BE2C (cell line): Measurements from ENCODE around the genes HPF1 and SAP30.

DNA sequence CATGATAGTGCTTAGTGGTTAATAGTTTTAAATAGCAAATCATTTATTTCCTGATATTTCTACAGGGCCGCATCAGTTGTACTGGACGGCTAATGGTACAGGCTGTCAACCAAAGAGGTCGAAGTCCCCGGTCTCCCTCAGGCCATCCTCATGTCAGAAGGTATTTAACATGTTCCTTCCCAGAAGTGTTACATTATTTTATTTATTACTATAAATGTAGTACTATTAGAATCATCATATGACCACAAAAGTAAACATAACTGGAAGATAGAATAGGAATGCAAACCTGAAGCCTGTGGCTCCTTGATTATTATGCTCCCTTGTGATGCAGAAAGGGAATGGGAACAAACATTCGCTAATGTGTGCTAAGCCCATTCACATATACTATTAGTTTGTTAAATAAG, 96.2 kb downstream of the CBR4 start:
- RRBS: no CpG with 5 or more reads among the region's 5 CpGs

DNA sequence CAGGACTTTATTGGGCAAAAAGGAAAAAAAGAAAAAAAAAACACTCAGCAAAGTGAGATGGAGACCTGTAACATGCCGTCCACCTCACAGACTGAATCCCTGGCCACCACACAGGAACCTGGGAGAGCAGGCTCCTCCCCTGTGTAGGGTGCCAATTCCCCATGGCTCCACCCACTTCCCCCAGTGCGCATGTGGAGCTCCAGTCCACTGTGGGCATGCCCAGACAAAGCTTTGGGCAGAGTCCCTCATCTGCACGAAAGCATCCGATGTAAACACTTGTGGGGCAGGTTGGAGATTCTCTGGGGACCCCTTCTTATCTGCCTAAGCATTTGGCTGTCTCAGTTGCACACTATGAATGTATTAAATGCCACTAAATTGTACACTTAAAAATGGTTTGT, 23.7 kb upstream of the CBR4 start:
- RRBS: no CpG with 5 or more reads among the region's 4 CpGs

DNA sequence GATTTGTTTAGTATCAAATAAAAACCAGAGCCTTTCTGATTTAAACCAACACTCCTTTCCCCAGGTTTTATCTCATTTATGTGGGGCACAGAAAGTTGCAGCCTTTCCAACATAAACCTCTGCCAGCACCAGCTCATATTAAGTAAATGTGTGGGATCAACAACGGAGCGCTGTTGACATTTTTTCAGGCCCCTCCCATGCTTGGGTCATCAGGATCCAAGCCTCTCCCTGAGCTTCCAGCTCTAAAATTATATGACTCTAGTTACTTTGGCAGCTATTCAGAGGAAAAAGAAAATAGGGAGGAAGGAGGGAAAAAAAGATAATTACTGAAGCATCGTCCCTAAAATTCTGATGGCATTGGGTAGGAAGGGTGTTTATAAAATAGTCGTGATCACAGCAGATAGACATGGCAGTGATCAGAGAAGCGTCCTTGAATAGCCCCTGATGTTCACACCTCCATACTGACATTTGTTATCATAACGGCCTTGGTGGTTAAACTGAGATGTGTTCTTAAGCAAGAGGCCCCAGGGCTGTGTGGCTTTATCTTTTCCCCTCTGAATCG, 52.5 kb upstream of the CBR4 start:
- RRBS: no CpG with 5 or more reads among the region's 7 CpGs

DNA sequence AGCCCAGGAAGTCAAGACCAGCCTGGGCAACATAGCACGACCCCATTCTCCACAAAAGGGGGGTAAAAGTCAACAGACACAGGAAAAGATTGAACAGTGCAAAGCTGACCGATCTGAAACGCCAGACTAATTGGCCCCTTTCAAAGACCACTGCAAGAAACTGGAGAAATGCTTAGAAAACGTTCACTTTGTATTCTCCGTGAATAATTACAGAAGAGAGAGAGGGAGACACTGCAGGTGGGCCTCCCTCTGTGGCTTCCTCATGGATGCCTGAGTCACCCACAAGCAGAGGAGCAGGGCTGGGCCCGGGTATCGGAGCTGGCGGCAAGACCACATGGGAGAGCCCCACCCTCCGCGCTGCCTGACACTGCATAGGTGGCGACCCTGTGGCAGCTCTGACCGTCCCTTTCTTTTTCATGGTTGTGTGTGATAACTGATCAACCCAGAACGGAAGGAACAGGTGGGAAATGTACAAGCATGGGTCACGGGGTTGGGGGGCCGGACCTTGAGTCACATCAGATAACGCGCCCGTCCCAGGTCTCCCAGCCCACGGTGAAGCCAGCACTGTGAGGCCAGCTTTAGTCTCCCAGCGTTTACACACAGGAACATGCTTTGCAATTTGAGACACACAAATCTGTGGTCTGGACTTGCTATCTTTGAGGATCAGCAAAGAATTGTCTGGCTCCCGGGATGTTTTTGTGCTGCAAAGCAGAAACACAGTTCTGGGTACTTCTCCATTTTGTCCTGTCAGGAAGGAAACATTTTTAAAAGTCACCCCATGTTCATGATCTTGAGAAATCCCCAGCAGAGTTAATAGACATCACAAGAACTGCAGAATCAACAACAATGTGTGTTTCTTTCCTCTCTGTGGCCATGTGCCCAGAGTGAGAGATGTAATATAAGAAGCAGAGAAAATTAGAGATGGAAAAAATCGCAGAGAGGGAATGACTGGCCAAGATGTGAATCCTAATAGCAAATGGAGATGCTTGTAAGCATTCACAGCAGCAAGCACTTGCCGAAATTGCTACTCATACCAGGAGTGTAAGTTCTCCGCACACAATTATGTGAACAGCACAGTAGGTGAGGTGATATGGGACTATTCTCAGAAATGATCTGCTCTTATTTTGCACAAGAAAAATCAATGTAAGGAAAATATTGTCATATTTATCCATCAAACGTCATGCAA, 70.1 kb upstream of the CBR4 start:
- RRBS: no CpG with 5 or more reads among the region's 25 CpGs

GRCh38 chr4:169096192-169096892, 86.3 kb upstream of the CBR4 start:
- RRBS: no CpG with 5 or more reads among the region's 6 CpGs

- RRBS: no CpG with 5 or more reads among the region's 8 CpGs
These were observed 126.0 kb upstream of the CBR4 start for GRCh38 chr4:169135909-169136590.

GRCh38 chr4:169238052-169238792, 32.5 kb downstream of the SH3RF1 start:
- RRBS: no CpG with 5 or more reads among the region's 3 CpGs

DNA sequence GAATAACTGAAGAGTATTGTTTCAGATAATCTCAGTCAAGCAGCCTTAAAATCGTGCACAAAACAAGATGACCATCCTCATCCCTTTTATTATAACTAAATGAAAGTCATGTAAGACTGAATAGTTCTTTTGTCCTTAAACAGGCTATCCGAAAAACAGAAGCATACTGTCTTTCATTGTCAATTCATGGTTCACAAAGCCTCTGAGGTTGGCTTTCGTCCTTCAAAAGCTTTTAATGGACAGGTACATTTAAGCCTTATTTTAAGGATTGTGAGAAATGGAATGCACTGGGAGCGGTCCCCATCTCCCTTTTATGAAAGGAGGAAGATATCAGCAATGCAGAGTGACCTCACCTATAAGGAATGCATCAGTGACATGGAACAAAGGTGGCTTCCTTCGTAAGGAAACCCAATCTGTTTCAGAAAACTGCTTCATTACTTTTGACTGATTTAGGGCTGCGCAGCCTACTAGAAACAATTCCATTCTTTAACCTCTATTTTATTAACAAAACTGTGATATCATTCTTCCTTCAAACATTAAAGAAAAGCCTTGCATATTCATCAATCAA, 19.3 kb downstream of the SH3RF1 start:
- RRBS: no CpG with 5 or more reads among the region's 6 CpGs

- RRBS: no CpG with 5 or more reads among the region's 8 CpGs
These were observed 81.1 kb upstream of the SH3RF1 start for GRCh38 chr4:169351805-169352255.

- RRBS: no CpG with 5 or more reads among the region's 5 CpGs
These were observed 1.4 kb downstream of the NEK1 start for GRCh38 chr4:169611016-169611382.

- RRBS: no CpG with 5 or more reads among the region's 2 CpGs
These were observed 2.0 kb upstream of the CLCN3 start for GRCh38 chr4:169618408-169618709.

- RRBS: no CpG with 5 or more reads among the region's 17 CpGs
These were observed 39.8 kb downstream of the CLCN3 start for GRCh38 chr4:169659763-169660999.

- RRBS: under 1% methylated on average over 11 of the region's 51 CpGs
These were observed at the start of gene HPF1 for GRCh38 chr4:169757399-169758181. HPF1 (minus strand) TSS chr4:169757944.

DNA sequence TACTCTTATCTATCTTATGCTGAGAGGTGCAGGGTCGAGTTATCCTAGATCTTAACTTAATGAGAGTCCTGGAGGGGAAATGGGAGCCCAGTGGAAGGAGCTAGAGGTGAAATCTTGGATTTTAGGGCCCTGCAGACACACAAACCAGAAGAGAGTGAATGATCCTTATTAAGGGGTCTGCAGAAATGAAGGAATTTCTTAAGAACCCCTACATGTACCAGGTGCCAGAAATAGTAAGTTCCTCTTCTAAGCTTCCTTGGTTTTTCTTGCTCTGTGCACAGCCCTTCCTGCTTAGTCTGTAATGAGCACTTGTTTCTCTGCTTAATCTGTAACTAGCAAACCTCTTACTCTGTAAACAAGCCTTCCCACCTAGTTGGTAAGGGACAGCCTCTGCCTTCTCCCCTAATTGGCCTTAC, 136.3 kb upstream of the AADAT start:
- RRBS: no CpG with 5 or more reads among the region's 1 CpG

- RRBS: no CpG with 5 or more reads among the region's 11 CpGs
These were observed 837.5 kb upstream of the AADAT start for GRCh38 chr4:170927307-170927620.

GRCh38 chr4:172599859-172600356, 568.7 kb upstream of the GALNT7 start:
- RRBS: no CpG with 5 or more reads among the region's 3 CpGs

GRCh38 chr4:172962513-172963162, 206.0 kb upstream of the GALNT7 start:
- RRBS: no CpG with 5 or more reads among the region's 9 CpGs

DNA sequence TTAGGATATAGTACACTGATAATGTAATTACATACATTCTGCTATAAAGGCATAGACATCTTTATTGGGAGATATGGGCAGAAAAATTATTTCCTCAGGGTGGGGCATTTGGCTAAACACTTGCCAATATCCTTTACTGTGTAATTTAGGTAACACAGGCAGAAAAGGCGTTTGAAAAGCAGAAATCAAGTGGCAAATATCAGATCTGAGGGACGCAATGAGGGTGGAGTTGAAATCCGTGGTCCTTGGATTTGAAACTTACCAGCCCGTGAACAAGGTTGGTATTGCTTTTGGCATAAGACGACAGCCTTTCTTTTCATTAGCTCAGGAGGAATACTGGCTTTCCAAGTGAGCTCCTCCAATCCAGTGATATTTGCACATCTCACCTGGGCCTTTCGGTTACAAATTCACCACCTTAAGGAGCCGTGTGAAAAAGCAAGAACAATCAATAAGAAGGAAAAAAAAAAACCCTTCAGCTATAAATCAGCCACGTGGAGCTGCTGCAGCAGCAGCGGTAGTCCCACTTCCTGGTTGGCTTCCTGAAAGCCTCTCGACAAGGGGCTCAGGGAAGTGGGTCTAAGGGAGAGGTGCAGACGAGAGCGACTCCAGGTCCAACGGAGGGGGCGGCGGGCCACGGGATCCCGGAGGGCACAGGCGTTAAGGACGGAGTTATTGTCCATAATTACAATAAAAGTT, 763 bp upstream of the GALNT7 start:
- RRBS: under 1% methylated on average over 3 of the region's 19 CpGs

DNA sequence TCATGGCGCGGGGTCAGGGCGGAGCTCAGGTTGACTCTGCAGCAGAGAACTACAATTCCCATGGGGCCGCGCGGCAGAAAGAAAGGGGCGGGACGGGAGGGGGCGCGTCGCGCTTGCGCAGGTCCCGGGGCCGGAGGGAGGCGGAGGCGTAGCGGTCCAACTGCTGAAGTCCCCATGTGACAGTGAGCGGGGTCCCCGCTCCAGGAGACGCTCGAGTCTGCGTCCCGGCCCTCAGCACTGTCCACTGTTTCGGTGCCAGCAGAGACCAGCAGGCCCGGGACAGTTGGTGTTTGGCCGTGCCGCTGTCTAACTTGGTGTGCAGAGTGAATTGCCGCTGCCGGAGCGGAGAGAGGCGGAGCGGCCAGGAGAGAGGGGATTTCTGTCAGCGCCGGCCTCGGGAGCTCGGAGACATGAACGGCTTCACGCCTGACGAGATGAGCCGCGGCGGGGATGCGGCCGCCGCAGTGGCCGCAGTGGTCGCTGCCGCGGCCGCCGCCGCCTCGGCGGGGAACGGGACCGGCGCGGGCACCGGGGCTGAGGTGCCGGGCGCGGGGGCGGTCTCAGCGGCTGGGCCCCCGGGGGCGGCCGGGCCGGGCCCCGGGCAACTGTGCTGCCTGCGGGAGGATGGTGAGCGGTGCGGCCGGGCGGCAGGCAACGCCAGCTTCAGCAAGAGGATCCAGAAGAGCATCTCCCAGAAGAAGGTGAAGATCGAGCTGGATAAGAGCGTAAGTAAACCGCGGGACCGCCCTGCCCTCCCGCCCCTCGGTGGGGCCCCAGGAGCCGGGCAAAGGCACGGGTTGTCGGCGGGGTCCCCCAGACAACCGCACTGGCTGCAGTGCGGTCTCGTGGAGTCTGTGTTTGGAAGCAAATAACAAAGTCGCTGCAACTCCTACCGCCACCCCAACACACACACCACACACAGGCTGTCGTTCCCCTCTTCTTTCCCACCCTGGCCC, at the start of gene SAP30:
Gene SAP30, plus strand, starts transcription at position 182 of the 956 bp plus-strand sequence.
- RRBS: 1% methylated on average over 23 of the region's 93 CpGs

- RRBS: no CpG with 5 or more reads among the region's 4 CpGs
These were observed 16.1 kb upstream of the SCRG1 start for GRCh38 chr4:173414914-173415516.